Mucosa of descending colon (tissue), 1 donor: ENCODE data around the genes MMP25, ZNF213 and ZNF263.

DNA sequence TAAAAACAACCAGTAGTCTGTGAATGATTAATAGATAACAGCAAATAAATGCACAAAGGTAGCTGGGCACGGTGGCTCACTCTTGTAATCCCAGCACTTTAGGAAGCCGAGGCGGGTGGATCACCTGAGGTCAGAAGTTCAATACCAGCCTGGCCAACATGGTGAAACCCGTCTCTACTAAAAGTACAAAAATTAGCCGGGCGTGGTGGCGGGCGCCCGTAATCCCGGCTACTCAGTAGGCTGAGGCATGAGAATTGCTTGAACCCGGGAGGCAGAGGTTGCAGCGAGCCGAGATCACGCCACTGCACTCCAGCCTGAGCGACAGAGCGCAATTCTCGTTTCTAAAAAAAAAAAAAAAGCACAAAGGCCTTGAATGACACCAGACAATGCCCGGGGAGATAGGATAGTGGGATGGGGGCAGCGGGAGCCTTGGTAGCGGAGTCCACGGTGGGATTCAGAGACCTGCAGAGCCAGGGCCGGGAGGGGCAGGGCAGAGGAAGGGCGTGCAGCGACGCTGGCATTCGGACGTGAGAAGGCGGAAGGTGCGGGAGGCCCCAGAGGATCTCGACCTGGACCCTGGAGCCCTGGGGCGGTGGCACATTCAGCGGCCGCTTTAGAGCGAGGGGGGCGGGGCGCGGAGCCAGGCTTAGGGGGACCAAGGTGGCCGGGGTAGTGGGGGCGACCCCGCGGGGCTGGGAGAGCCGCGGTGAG is 1.1 kb upstream of the FLYWCH2 start:
- PRO-cap: unidirectional peak, plus-strand start at position 493 of the sequence; bidirectional peak, plus-strand start at position 520 of the sequence, minus-strand start at position 529 of the sequence

DNA sequence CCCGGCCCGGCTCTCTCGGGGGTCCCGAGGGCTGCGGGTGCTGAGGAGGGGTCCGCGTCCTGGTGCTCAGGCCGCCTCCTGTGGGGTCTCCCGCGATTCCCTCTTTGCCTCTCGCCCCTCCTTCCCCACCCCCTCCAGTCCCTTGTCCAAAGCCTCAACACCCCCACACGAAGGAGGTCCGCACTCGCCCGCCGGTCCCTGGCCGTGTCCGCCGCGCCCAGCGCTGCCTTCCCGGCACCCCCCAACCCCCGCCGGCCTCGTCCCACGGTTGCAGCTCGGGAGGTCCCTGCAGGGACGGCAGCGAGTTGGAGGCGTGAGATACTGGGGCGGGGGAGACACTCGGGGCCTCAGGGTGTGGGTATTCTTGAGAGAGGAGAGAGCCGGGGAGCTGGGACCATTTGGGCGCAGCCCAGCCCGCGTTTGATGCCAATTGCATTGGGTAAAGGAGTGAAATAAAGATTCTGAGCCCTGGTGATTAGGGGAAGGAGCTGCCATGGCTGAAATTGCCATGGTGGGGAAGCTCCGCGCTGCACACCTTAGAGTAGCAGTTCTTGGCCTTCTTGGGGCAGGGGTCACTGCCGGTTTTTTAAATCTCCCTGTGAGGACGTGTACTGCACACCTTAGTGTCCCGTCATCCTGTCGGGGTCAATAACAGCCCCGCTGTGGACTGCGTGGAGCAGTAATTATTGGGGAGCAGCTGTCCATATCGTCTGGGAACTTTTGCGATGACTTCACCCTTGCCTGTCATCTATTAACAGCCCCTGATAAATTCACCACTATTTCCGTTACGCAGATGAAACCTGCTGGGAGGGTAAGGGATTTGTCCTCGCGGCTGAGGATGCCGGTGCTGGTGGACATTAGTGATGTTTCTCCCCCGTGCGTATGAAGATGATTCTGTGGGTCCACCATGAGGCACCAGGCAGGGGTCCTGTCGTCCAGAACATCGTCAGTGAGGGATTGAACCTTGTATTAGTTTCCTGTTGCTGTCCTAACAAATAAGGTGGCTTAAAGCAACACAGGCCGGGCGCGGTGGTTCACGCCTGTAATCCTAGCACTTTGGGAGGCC is 741 bp downstream of the FLYWCH2 start:
- PRO-cap: unidirectional peak, minus-strand start at position 425 of the sequence

DNA sequence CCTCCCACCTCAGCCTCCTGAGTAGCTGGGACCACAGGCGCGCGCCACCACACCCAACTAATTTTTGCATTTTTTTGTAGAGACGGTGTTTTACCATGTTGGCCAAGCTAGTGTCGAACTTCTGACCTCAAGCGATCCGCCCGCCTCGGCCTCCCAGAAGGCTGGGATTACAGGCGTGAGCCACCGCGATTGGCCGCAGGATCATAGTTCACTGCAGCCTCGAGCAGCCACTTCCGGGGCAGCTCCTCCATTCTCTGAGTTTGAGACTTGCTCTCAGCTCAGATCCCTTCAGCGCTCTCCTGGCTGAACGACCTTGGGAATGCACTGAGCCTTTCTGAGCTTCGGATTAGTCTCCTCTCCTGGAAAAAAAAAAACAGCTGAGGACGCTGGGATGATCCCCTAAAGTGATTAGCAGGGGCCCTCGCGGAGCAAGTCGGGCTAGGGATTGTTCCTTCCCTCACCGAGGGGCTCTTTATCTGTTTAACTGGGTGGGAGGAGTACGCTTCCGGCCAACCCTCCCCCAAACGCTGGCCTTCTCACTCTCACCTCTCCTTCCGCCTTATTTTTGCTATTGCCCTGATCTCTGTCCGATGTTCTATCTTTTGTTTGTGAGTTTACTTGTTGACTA is 1.2 kb upstream of the PKMYT1 start:
- PRO-cap: no peak

- PRO-cap: no peak
These were observed at the start of gene MMP25 for GRCh38 chr16:3046004-3046801. Gene MMP25 (plus strand): TSS chr16:3046561.

GRCh38 chr16:3085913-3086366 is 13.2 kb downstream of the ZSCAN10 start:
- PRO-cap: no peak

- PRO-cap: no peak
These were observed 778 bp downstream of the ZSCAN10 start for GRCh38 chr16:3098059-3098972.

DNA sequence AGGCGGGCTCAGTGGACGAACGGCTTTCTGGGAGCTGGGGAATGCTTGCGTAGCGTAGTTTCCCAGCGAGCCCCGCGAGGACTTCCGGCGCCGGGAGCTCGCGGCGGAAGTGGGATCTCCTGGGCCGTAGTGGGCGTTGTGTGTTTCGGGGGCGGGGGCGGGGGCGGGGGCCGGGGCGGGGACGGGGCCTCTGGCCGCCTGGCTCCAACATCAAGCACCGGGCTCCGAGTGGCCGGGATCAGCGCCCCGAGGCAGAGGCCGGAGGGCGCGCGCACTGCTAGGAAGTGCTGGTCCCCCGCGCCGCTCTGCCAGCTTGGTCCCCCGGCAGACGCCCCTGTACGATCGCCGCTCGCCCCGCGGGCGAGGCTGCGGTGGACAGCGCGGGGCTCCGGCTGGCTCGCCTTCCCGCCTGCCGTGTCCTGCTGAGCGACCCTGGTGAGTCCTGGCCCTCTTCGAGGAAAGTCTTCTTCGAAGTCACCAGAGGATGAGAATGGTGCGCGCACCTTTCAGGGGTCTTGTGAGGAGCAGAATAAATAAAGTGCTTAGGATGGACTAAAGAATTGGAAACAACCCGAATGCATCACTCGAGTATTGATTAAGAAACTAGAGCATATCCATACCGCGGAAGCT is at the start of gene ZNF213:
Gene ZNF213, plus strand, starts transcription at position 77 of the 630 bp plus-strand sequence.
- PRO-cap: bidirectional peak, plus-strand start at position 229 of the sequence, minus-strand start outside the sequence

DNA sequence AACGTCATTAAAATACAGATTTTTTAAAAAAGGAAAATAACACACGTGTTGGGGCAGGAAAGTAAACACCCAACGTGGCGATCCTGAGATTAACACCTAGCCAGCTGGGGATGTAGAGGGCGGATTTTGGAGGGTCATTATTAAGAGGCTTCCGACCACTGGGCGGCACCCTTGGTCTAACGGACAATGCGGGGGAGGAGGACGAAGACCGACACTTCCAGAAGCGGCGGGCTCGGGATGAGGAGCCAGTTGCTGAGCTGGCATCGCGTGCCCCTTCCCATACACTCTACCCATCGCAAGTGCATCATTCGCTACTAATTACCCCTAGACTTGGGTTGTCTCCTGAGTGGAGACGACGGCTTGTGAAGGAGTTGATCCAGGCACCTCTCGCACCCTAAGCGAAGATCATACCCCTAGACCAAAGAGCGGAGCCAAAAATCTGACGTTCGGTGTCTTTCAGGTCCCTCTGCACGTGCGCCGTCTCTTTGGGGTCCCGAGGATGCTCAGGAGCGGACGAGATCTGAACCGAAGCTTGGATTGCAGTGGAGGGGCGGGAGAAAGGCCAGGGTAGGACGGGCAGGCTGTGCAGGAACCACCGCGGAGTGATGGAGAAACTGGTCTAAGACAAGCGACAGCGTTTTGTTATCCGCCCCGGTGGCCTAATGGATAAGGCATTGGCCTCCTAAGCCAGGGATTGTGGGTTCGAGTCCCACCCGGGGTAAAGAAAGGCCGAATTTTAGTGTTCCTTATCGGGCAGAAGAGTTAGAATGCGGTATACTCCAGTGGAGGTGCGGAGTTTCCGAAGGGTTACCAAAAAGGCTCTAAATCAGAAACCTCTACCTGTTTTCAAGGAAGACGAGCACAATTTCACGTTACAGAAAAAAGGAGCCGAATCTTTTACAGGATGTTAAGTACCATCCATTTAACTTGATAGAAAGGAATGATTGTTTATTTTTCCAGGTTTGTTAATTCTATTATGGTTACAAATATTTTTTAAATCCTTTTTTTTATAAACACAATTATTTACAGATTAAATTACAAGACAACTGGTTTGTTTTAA is 17.8 kb downstream of the ZNF213 start:
- PRO-cap: unidirectional peak, plus-strand start at position 645 of the sequence

DNA sequence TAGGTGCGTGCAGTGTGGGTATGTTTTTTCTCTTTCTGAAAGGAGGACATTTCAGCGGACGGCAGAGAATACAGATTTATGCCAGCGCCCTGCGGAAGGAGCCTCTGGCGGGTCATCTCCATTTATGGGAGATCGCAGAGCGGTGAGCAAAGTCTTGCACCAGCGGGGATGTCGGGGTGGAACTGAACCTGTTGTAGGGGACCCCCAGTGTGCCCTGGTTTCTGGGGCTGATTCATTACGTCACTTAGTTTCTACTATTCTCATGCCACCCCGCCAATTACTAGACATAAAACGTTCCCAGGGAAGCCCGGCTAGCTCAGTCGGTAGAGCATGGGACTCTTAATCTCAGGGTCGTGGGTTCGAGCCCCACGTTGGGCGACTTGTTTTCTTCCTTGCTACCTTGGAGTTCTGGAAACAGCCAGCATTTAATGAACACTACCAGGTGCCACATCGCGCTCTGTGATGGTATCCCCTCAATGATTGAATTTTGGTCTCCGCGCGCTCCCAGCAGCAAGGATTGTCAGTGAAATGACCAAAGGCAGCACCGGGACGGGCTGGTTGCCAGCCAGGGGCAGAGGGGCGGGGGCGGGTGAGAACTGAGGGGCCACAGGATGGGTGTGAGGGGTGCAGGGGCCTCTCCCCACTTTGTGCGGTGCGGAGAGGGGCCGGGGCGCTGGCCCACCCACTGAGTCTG is 43.6 kb downstream of the ZNF200 start:
- PRO-cap: no peak

DNA sequence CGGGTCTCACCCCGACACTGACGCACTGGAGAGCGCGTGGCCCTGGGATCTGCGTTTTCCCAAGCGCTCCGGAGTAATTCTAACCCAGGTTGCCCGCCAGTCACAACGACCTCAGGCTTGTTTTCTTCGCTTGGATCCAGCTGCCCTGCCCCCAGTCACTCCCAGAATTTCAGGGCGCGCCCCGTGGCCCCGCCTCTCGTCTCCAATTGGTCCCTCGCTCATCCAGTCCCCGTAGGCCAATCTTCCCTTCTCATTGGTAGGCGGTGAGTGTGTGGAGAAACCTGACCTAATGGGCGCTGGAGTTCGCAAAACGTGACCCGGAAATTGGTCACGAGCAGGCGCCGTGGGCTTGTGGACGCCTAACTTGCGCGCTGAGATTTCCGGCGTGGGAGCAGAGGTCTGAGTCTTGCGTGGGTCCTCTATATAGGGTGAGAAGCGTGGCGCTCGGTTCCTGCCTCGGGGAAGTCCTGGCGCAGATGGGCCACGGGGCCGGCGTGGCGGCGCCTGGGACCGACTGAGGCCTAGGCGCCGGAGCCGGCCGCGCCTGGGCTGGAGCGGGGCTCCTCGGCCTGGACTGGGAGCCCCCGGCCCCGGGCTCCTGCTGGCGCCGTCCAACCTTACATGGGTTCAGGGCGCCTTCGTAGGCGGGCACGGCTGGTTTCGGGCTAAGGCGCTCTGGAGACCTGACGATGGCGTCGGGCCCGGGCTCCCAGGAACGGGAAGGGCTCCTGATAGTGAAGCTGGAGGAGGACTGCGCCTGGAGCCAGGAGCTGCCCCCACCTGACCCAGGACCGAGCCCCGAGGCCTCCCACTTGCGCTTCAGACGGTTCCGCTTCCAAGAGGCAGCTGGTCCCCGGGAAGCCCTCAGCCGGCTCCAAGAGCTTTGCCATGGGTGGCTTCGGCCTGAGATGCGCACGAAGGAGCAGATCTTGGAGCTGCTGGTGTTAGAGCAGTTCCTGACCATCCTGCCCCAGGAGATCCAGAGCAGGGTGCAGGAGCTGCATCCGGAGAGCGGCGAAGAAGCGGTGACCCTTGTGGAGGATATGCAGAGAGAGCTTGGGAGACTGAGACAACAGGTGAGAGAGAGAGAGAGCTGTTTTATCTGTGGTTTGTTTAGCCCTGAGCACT is at the start of gene ZNF263:
Gene ZNF263, plus strand, starts transcription at position 362 of the 1,128 bp plus-strand sequence.
- PRO-cap: bidirectional peak, plus-strand start at position 374 of the sequence, minus-strand start at position 147 of the sequence

DNA sequence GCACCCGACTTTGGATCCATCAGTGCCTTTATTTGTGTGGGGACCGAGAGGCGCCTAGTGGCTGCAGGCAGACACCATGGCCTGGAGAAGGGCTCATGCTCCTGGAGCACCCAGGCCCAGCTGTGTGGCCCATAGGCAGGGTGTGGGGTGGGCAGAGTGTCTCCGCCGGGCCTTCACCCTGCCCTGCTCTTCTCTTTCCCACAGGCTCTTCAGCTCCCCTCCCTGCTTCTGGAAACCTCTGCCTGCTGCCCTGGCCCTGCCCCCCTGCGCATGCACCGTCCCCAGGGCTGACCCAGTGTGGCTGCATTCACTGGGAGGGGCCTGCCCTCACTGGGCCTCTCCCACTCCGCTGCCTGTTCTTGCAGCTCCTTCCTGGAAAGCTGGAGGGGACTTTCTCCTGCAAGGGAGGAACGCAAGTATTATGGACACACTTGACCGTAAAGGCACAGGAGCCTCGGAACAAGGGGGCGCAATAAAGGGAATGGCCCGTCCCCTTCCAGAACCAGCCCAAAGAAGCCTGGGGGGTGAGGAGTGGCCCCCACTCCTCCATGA is 9.9 kb downstream of the C16orf90 start:
- PRO-cap: no peak

- PRO-cap: no peak
These were observed 2.8 kb downstream of the CLUAP1 start for GRCh38 chr16:3503475-3504144.

DNA sequence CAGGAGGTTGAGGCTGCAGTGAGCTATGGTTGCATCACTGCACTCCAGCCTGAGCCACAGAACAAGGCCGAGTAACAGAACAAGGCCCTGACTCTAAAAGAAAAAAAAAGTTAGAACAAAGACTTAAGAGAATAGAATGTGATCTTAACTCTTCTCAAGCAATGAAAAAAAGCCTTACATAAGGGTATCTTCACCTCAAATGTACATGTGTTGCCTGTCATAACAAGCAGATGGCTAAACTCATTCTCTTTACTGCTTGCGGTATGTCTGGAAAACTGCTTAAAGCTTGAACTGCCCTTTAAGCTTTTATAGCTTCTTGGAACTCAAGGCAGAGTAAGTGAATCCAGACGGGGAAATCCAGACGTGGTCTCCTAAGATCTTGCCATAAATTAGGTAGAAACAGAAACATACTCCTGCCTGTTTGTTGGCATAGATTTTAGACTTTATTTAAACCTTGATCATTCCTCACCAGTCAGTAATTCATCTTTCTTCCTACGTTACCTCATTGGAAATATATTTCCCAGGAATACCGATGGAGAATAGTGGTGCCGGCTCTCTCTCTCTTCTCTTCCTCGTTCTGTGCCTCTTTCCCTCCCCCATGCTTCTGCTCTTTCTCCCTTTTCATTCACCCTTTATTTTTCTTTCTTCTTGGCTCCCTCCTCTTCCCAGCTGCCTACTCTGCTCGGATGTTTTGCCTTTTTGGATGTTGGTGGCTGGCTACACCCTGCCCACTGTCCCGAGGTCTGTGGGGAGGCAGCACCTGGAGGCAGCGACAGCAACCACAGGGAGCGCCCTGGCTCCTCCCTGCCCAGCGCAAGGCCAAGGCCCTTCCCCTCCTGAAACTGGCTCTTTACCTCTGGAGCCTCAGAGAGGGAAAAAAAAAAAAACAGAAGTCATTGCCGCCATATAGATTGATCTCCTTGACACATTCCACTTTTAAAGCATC is 19.8 kb downstream of the CLUAP1 start:
- PRO-cap: no peak

- PRO-cap: no peak
These were observed 17.1 kb upstream of the DNASE1 start for GRCh38 chr16:3637133-3638138.

- PRO-cap: no peak
These were observed 691 bp downstream of the DNASE1 start for GRCh38 chr16:3655228-3655535.

GRCh38 chr16:3946078-3946568 is 65.6 kb upstream of the CREBBP start:
- PRO-cap: no peak

DNA sequence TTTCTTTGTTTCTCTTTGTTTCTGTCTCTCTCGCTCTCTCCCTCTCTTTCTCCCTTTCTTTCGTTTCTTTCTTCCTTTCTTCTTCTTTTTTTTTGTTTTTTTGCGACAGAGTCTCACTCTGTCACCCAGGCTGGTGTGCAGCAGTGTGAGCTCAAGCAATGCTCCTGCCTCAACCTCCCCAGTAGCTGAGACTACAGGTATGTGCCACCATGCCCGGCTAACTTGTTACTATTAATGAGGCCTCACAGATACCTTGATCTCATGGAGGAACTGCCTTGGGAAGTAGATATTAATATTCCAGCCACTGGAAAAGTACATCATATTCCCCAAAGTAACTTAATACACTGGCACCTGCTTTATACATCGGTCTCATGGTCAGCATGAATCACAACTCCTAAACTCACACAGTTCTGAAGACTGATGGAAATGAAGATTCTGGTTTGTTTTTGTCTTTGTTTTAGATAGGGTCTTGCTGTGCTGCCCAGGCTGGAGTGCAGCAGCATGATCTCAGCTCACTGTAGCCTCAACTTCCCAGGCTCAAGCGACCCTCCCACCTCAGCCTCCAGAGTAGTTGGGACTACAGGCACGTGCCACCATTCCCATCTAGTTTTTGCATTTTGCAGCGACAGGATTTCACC is 28.3 kb downstream of the ADCY9 start:
- PRO-cap: no peak

DNA sequence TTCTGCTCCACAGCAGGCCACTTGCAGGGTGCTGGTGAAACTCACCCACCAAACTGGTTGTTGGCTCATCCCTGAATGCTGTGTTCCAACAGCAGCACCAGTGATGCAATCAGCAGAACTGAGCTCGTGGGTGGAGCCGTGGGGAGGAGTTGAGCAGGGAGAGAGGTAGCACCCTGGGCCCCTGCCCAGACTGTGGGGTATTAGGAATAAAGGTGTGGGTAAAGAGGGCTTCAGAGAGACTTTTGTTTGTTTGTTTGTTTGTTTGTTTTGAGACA is 62.8 kb downstream of the SRL start:
- PRO-cap: no peak

DNA sequence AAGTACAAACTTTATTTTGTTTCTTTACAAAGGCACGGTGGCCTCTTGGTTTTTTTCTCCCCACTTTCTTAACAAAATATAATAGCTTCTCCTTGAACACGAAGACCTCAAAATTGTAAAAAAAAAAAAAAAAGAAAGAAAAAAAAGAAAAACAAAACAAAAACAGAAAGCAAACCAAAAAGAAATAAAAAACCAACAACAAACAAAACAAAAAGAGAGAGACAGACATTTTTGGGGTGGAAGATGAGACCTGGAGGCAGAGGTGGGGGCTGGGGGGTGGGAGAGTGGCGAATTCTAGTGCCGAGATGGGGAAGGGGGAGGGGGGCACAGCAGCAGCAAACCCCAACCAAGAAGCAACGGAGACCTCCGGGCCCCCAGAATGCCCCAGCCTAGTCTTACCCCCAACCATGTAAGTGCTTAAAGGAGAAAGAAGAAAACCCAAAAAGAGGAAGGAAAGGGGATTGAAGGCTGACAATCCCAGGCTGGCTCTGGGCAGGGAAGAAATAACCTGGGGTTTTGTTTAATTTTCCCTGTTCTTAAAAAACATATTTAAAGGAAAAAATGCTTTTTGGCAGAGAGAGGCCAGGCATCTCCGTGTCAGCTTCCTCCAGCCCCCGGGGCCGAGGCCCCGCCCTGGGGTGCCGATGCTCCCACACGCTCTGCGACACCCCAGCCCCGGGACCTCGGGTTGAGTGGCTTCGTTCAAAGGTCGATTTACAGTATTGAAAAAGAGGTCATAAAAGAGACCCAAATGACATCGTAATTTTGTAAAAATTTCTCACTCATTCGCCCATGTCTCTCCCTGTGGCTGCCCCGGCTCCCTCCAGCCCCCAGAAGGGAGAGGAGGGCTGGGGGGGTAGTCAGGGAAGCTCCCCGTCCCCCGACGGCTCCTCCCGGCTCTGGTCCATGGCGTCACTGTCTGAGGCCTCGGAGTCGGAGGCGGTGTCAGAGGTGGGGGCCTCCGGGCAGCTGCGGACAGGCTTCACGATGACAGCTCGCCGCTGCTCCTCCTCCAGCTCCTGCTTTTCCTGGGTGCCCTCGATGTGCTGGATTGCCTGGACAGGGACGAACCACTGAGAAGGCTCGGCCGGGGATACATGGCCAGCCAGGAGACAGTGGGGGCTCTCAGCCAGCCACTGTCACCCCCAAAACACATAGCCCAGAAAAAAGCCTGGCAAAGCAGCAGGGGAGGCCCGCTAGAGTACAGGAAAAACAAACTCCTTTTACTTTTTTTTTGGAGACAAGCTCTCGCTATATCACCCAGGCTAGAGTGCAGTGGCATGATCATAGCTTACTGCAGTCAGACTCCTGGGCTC is 15.2 kb downstream of the TFAP4 start:
- PRO-cap: no peak

DNA sequence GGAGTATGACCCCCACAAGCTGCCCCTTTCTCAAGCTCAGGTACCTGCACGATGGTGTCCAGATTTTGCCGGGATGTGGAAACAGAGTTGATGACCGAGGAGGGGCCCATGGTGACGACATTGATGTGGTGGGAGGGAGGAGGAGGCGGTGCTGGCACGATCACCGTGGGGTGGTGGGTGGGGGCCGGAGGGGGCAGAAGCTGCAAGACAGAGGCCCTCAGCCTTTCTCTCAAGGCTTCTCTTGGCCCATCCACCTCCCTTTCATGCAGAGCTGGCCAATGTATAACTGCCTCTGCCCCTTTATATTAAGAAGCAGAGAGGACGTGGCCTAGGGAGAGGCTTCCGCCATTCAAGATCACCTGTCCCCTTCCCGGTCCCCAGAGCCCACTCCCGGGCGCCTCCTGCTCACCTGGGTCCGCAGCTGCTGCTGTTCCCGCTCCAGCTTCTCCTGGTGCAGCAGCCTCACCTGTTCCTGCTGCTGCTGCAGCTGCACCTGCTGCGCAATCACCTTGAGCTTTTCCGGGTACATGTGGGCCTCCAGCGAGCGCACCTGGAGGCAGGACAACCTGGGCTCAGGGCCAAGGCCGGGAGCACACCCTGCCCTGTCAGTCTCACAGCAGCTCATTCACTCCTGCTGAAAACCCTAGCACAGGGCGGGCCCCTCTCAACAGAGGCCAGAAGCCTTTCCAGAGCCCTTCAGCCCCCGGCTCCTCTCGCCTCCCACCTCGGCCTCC is 12.6 kb downstream of the TFAP4 start:
- PRO-cap: unidirectional peak, minus-strand start at position 511 of the sequence